Cardiac ventricle fibroblast (primary cell): ENCODE measurements around a stretch of chr17.

GRCh38 chr17:77327546-77328114 is 46.3 kb downstream of the SEPTIN9 start:
- RAMPAGE, long total RNA, result no peak

DNA sequence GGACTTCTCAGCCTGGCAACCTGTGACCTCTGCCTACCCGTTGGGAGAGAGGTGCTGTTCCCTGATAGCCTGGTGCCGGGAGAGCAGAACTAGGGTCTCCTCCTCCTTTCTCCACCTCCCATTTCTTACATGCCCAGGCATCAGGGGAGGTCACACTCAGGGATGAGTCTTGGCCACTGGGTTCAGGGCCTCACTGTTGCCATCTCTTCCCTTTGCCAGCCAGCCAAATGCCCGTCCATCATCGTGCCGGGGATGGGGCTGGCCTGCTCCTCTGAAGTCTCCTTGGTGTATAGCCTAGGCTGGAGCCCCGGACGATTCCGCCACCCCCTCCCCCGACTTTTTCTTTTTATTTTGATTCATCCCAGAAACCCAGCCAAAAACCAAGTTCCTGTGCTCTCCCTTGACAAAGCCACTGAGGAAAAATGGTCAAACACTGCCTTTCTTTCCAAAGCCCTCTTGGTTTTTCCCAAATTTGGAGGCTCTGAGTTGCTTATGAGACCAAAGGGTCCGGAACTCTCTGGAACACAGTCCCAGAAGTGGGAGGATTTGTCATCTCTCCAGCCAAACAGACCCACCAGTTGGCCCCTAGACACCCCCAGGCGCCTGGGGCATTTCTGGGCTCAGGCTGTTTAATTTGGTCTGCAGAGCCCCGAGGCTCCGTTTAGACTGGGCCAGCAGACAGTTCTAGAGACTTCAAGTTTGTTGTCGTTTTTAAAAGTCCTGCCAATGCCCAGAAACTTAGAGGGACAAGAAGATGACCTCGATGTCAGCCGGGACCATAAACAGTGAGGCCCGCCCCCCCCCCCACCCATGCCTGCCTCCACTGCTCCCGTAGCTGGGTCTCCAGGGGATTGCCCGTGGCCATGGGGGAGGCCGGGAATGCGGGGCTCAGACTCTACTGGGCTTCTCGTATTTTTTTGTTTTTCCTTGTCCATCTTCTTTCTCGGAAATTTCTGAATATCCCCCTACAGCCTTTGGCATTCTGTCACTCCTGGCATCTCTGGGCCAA is 98.5 kb downstream of the SEPTIN9 start:
- RAMPAGE, long total RNA, result no peak

GRCh38 chr17:77409757-77410292 is 128.5 kb downstream of the SEPTIN9 start:
- RAMPAGE, long total RNA, result no peak

DNA sequence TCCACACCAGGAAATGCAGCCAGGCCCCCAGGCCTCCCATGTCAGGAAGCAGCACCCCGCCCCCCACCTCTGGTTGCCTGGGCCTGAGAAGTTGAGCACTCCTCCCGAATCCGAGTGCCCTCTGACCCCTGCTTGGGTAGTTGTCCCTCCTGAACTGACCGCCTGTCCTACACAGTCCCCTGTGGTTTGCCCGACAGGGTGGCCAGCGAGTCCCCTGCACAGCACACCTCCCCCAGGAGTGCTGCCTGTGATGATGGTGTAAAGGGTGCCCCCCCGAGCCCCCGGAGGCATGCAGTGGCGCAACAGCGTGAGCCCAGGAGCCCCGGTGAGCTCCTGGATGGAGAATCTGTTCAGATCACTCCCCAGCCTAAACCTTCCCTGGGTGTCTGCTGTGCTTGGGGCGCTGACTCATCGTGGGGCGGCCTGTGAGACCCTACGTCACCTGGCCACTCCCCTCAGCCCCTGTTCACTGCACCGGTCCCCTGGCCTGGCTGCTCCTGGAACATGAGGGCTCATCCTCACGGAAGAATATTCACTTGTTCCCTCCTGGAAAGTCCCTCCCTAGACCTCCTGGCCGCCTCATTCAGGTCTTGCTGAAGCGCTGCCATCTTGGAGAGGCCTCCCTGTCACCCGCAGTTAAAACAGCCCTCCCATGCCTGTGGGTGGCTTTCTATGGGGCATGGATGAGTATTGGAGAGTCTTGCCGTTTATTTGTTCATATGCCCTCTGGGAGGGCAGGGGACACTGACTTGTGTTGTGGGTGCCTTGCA is 145.0 kb downstream of the SEPTIN9 start:
- RAMPAGE, long total RNA, result no peak

- RAMPAGE, long total RNA, result no peak
These were observed 154.9 kb downstream of the SEPTIN9 start for GRCh38 chr17:77435944-77436779.

GRCh38 chr17:77440975-77442041 is 160.0 kb downstream of the SEPTIN9 start:
- RAMPAGE, long total RNA, result no peak

DNA sequence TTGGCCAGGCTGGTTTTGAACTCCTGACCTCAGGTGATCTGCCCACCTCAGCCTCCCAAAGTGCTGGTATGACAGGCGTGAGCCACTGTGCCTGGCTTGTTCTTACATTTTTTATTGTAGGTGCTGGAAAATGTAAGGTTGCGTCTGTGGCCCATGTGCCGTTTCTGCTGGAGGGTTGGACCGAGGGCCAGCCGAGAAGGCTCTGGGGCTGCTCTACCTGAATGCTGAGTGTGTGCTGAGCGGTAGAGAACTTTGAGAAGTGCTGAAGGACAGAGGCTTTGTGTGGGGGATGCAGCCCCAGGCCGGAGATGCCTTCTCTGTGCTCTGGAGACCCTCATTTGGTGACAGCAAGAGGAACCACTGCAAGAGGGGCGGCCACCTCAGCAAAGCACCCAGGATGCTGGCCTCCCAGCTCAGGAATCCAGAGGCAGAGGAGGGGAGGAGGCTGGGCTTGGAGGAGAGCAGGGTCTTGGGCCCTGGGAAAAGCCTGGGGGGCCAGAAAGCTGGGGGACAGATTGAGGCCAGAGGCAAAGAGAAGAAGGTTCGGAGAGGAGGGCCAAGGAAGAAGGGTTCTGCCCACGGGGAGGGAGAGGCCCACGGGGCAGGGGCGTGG is 167.8 kb downstream of the SEPTIN9 start:
- RAMPAGE, long total RNA, result no peak

GRCh38 chr17:77474982-77475570 is 193.8 kb downstream of the SEPTIN9 start:
- RAMPAGE, long total RNA, result no peak

DNA sequence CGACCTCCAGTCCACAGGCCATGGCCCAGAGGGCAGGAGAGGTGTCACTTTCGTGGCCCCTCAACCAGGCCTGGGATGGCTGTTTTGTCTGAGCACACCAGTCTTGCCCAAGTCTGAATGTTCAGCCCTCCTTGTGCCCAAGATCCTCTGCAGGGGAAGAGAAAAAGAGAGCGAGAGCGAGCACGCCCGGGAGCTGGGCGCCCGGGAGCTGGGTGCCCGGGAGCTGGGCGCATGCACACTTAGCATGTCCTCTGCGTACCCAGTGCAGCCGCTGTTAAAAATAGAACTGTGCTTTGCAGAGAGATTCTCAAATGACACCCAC is 273.8 kb downstream of the SEPTIN9 start:
- RAMPAGE, long total RNA, result no peak

DNA sequence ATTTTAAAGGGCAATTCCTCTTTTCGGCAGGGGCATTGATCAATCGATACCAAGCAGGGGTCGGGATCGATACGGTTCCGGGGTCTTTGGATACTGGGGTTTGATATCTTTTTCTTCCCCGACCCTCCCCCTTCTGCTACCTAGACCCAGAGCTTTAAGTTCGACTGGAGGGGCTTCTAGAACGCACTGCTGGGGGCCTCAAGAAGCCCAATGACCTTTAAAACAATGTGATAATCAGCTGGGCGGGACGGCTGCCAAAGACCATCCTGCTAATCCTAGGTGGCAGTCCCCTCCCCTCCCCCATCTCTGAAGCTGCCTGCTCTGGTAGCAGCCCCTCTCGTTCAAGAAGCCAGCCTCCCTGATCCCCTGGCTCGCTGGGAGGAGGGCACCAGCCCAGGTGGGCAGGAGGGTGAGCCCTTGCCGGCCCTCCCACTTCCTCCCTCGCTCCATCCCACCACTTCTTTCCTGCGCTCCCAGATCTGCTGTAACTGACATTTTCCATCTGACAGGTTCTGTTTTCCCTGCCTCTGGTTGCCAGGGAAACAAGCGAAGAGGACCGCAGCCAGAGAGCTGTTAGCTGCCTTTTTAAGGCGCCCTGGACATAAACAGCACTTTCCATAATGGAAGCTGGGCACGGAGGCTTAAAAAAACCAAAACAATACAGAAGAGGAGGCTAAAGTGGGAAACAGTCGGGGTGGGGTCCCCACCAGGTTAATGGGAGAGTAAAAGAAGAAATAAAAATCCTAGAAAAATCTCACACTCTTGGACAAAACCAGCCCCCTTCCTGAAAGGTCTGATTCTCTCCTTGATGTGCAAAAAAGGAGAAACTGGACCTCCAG is 155.7 kb upstream of the TNRC6C start:
- RAMPAGE, long total RNA, result no peak

DNA sequence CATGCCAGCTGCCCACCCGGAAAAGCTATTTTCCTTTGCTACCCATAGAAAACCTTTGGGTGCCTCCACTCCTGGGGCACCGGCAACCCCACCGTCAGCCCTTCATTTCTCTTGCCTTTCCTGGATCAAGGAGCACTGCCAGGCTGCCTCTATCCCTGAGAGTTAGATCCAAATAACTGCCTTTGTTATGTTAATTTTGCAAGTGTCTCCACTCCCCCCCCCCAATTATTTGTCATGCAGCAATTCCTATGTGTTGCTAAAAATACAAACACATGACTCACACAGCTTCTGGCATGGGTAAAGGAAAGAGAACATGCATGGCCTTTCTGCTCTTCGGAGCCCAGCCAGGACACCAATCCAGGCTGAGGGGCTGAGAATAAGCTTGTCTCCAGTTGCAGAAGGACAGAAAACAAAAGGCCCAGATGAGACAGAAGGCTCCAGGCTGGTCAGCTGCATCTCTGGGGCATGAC is 148.0 kb upstream of the TNRC6C start:
- RAMPAGE, long total RNA, result no peak

- RAMPAGE, long total RNA, result no peak
These were observed 9.7 kb upstream of the TNRC6C start for GRCh38 chr17:77948779-77949189.

DNA sequence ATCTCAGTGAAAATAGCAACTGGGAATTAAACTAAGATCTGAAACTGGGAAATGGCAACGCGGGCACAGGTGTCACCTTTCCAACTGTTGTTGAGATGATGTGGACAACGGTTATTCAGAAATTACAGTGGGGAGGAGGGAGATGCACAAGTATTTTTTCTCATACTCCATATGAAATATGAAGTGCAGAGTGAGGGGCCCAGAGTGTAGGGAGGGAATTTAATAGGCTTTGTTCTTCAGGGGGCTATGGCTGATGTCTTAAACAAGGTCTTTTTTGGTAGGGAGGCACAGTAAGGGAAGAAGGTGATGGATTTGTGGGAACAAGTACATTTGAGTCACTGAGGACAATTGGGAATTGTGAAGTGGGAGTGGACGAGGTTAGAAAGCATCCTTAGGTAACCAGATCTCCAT is 6.1 kb downstream of the TNRC6C start:
- RAMPAGE, long total RNA, result no peak

- RAMPAGE, long total RNA, result no peak
These were observed 11.9 kb downstream of the TNRC6C start for GRCh38 chr17:77970323-77970943.

DNA sequence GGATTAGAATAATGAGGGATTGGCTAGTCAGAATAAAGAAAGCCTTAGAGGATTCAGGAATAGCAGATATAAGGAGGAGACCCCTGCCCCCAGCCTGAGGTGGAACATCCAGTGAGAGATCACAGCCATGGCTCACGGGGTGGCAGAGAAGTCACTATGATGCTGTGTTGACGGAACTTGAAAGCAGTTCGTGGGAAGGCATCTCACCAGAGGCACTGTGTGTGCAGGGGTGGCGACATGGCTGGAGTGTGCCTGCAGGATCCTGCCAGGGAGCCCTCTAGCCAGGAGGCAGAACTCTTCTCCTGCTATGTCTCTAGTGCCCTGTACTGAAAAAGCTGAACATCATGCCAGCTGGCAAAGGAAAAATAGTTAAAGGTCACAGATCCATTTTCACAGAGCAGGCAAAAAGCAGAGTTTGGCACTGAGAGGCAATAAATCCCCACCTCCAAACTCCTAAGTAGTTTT is 36.6 kb downstream of the TNRC6C start:
- RAMPAGE, long total RNA, result no peak

GRCh38 chr17:78113802-78114833 is 14.4 kb downstream of the TMC6 start:
- RAMPAGE, long total RNA, result no peak

- RAMPAGE, long total RNA, result no peak
These were observed 7.7 kb downstream of the TMC6 start for GRCh38 chr17:78120473-78121598.

DNA sequence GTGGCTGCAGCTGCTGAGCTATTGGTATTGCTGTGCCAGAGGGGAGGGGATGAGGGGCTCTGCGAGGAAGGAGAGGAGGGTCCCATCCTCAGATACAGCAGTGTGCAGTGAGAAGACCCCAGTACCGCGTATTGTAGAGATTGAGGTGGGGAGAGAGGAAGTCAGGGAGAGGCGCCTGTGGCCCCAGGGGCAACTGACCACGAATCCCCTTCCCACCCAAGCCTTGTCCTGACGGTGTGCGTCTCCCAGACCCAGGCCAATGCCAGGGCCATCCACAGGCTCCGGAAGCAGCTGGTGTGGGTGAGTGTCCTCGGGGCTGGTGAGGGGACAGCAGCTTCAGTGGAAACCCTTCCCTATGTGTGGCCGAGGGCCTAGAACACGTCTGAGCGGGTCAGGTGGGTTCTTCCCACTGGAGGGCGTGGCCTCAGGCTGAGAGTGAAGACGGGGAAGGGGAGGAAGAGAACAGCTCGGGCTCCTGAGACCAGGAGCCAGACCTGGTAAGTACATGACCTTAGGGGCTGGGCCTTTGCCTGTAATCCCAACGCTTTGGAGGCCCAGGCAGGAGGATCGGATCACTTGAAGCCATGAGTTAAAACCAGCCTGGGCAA is 7.1 kb upstream of the C17orf99 start:
- RAMPAGE, long total RNA, result no peak

GRCh38 chr17:78144099-78145101 is 1.8 kb upstream of the C17orf99 start:
- RAMPAGE, long total RNA, result no peak

GRCh38 chr17:78173898-78174235 is 5.5 kb downstream of the SYNGR2 start:
- RAMPAGE, long total RNA, result no peak